Measurements from ENCODE around the gene NDUFB11.

DNA sequence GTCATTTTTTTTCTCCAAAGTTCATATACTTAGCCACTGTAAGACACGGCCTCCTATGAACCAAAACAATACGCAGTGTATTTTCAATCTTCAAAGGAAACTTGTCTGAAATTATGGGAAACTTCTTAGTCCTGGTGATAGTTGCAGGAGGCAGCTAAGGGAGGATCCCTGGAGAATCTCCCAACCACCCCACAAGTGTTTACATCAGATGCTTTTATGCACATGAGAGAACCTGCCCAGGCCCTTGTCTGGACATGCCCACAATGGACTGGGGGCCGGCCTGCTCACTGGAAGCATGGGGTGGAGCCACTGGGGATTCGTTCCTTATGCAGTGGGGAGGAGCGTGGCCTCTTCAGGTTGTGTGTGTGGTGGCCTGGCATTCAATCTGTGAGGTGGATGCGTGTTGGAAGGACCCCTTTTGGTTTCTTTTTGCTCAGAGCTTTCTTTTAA is 398.7 kb upstream of the PPP1R2C start:
- PRO-cap: no peak

DNA sequence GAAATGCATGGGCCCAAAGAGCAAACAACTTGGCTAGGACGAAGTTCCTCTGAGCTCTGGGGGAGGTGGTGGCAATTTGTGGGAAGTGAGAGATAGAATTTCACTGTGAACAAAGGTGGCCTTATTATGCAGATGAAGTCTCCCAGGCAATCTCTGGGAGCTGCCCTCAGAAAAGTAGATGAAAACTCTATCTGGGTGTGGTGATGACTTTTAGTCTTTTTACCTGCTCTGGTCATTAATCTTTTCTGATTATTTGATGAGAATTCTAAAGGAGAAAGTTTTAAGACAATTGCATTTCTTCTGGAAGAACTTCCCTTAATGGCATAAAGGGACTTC is 37.6 kb upstream of the MAOA start:
- PRO-cap: no peak

DNA sequence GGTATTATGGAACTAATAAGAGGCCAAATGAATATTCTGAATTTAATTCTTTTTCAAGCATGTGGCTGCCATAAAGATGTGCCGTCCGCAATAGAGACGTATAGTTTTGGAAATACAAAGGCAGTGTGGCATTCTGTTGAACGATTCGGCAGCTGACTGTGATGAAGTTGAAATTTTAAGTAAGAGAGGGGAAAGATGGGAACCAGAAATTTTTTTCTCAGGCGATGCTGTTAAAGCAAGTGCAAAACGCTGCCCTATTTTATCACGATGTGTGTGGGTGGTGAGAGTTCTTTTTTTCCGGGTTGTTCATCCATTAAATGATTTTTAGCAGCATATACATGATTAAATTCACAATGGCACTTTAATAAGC is 533 bp upstream of the NDP start:
- PRO-cap: no peak

- PRO-cap: no peak
These were observed 642 bp upstream of the EFHC2 start for GRCh38 chrX:44344041-44344587.

- PRO-cap: no peak
These were observed 78.3 kb upstream of the FUNDC1 start for GRCh38 chrX:44620942-44621407.

DNA sequence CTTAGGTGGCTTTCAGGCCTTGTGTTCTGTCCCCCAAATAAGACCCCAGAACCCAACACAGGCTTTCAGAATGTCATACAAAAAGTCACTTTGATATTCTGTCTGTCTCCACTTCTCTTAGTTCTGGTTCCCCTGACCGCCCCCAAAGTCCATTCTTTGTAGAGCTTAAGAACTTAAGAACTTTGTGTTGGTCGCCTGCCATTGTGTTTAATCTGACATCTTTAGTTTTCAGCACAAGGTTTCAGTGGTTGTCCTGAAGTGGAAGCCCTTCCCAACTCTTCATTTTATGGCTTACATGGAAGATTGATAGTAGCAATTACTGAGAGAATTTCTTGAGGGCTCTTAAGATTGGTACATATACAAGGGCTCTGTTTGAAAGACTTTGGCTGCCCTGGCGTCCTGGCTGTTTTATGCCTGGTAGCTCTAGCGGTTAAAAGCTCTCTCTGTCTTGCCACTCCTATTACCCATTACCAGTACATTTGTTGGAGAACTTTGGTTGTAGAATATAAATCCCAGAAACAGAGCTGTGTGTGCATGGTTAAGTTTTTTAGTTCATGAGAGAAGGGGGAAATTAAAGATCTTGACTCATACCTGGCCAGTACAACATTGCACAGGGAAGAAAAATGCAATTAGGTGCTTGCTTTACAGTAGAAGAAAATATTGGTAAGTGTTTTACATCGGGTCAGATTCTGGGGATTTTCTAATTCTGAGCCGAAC is 75.0 kb downstream of the KDM6A start:
- PRO-cap: no peak

- PRO-cap: no peak
These were observed 139.4 kb downstream of the DIPK2B start for GRCh38 chrX:45061153-45061890.

DNA sequence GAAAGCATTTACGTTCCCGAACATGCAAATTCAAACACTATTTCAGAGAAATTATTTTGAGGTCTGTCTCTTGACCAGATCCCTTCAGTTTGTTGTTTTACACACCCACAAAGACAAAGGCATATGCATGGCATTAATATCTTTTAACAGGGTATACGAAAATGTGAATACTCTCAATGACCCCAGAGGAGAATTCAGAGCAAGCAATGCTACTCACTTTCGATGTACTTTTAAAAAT is 566.9 kb upstream of the DIPK2B start:
- PRO-cap: no peak

DNA sequence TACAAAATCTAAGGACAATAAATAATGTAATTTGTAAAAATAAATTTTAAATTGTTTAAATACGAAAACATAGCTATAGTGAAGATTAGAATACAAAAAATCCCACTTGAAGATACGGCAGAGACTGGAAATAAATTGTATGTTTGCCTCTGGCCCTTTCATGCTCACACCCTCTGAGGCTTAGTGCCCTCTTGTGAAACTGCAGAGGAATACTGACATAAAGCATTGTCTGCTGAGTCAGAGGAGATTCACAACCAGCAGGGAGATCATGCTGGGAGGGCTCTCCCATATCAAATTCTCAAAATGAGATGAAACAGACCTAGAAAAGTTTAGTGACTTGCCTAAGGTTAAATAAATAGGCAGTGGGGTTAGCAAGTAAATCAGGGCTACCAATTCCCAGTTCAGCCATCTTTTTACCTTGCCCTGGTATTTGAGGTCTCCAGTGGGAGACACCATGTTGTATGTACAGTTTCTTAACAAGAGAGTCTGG is 581.2 kb upstream of the DIPK2B start:
- PRO-cap: no peak

DNA sequence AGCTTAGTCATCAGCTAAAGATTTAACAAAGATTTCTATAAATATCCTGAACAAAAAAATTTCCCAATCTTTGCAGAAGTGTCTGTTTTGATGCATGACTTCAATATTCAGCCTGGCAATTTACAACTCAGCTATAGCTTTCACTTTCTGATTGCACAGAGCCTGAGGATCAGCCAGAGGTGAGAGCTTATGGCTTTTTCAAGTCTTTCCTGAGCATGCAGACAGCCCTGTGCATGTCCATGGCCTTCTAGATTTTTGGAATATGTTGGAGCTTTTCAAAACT is 322.0 kb upstream of the KRBOX4 start:
- PRO-cap: no peak

DNA sequence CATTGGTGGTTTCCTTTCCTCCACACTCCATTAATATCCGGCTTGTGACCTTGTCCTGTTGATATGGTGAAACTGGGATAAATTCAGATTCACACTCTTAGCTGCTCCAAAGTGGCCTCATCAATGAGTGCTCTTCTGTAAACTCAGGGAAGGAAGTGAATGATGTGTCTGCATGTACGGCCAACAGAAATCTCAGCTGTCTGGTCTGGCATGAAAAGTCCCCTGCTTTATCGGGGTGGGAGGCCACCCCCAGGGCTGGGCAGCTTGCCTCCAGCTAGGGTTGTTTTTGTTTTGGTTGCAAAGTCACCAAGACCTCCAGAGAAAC is 54.4 kb downstream of the CHST7 start:
- PRO-cap: no peak

- PRO-cap: no peak
These were observed 4.3 kb downstream of the SLC9A7 start for GRCh38 chrX:46754346-46755191.

DNA sequence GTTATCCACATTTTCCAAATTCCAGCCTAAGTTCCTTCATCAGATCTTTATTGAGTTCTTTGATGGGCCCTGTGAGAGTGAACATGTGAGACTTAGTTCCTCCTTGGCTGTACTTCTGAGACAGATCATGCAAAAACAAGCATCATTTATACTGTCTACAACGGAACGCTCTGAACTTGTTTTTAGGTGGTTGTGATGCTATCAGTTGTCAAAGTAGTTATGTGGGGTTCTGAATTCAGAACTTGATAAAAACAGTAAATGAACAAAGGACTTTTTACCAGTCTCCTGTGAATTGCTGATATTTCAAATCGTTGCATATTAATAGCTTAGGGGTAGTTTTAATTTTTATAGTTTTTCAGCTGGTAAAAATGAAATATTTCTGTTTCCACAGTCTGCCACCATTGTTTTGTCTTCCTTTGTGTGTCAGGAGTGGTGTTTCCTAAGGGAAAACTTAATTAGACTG is 49.0 kb downstream of the JADE3 start:
- PRO-cap: no peak

DNA sequence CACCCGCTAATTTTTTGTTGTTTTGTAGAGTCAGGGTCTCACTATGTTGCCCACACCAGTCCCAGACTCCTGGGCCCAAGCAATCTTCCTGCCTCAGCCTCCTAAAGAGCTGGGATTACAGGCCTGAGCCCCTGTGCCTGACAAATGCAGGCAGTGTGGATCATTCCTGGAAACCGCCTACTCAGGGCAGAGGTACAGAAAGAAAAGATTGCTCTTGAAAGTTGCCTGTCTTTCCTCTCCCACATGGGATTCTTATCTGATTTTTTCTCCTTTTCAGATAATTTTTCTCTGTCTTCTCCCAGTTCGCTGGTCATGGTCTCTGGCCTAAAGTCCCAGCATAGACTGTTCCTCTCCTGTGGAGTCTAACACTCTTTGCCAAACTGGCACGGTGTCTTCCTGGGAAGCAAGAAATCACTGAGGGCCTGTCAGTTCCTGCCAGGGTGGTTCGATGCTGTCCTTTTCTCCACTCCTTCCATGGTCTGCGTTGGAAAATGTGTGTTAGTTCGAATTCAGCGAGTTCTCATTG is 1.9 kb downstream of the RGN start:
- PRO-cap: no peak

- PRO-cap: no peak
These were observed 2.5 kb downstream of the RGN start for GRCh38 chrX:47080618-47081210.

GRCh38 chrX:47144578-47144958 is at the start of gene NDUFB11:
TSS of gene NDUFB11 (minus strand) at chrX:47144702.
- PRO-cap: bidirectional peak, plus-strand start at chrX:47144815, minus-strand start at chrX:47144702

DNA sequence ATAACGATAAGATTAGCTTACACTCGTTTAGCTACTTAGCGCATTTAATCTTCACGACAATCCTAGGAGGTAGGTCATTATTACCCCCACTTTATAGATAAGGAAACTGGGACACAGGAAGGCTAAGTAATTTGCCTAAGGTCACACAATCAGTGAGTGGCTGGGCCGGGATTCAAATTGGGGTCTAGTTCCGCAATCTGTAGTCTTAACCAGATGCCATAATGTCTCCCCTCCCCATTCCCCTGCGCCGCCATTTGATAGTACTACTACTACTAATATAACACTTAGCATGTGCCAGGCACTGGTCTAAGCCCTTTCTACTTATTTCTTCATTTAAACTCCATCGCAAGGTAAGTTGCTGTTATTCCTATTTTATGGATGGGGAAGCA is 1.6 kb upstream of the UBA1 start:
- PRO-cap: no peak

- PRO-cap: no peak
These were observed 7.7 kb upstream of the CDK16 start for GRCh38 chrX:47210612-47211260.

DNA sequence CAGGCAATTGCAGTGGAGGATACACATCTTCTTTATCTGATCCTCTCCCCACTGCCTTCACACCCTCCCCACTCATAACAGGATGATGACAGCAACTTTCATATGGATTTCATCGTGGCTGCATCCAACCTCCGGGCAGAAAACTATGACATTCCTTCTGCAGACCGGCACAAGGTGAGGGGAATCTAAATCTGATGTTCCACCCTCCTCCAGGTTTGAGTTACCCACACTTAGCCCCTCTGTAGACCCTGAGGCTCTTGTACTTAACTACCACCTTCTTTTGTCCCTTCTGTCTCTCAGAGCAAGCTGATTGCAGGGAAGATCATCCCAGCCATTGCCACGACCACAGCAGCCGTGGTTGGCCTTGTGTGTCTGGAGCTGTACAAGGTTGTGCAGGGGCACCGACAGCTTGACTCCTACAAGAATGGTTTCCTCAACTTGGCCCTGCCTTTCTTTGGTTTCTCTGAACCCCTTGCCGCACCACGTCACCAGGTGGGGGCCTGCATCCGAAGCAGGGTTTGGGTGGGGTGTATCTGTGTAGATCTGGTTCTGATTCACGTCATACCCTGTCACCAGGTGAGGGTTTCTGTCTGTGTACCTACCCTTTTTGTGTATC is 5.7 kb upstream of the CDK16 start:
- PRO-cap: no peak

GRCh38 chrX:47224525-47225249 is 6.2 kb downstream of the CDK16 start:
- PRO-cap: no peak

Measured in LUHMES (cell line).